AG10803 (cell line): ENCODE results near the gene USP47.

DNA sequence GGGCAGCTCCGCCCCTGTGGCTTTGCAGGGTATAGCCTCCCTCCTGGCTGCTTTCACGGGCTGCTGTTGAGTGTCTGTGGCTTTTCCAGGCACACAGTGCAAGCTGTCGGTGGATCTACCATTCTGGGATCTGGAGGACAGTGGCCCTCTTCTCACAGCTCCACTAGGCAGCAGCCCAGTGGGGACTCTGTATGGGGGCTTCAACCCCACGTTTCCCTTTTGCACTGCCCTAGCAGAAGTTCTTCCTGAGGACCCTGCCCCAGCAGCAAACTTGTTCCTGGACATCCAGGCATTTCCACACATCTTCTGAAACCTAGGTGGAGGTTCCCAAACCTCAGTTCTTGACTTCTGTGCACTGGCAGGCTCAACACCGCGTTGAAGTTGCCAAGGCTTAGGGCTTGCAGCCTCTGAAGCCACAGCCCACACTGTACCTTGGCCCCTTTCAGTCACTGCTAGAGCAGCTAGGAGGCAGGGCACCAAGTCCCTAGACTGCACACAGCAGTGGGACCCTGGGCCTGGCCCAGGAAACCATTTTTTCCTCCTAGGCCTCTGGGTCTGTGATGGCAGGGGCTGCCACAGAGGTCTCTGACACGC, 159.2 kb downstream of the SBF2 start:
- RRBS: no CpG with 5 or more reads among the region's 7 CpGs

DNA sequence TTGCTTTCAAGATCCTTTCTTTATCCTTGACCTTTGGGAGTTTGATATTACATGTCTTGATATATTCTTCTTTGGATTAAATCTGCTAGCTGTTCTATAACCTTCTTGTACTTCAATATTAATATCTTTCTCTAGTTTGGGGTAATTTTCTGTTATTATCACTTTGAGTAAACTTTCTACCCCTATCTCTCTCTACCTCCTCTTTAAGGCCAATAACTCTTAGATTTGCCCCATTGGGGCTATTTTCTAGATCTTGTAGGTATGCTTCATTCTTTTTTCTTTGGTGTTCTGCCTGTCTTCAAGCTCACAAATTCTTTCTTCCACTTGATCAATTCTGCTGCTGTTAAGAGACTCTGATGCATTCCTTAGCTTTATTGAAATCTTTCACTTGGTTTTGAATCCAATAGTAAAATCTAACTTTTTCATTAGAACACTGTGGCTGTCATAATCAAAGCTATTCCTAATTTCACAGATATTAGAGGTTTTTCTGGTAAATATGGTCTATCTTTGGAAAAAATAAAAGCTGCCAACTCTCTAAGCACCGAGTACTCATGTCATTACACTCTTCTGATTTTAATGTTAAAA, 113.4 kb downstream of the SBF2 start:
- RRBS: no CpG with 5 or more reads among the region's 1 CpG

DNA sequence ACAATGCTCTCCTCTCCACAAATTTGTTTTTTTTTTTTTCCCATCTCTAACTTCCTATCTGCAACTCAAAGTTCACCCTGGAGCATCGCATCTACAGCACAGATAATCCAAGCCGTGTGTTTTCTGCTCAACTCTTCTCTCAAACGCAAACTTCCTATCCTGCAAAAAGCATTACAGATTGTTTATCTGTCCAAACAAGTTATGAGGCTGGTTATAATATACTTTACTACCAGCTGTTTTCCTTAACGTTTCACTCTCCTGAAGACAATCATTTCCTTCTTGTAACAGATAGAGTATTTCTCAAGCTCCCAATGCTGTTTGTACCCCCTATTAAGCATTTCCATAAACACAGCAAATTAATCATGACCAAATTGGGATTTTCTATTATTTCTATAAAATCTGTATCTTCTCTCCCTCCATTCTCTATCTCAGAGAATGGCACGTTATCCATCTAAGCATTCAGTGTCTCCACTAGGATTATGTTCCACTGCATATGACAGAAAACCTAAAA, 84.7 kb downstream of the SBF2 start:
- RRBS: no CpG with 5 or more reads among the region's 5 CpGs

DNA sequence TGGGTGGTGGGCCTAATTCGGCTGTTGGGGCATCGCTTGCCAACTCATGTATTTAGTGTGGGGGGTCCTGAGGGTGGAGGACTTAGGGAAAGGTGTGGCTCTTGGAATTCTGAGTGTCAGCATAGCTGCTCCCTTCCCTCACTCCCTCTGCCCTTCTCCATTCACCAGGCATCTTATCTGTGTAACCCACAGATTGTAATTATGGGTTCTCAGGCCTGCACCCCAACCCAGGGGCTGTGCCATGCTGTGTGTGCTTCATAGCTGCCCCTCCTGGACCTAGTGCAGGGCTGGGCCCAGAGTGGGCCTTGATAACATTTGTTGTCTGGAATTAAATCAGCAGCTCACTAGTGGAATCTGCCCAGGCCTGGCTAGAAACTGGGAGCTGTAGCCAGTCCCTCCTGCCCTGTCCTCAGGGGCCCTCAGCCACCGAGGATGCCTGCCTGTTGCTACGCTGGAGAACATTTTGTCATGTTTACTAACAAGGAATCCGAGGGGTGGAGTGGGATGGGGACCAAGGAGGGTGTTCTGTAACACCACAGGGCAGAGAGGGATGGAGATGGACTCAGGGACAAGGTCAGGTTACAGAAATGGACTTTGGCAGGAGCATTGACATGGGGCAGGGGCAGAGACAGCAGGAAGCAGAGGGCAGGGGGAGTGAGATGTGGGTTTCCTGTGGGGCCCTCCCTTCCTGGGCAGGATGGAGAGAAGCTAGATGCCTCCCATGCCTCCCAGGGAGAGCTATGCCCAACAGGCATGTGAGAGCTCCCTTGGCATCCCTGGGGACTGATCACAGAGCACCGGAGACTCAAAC, 46.0 kb upstream of the AMPD3 start:
- RRBS: no CpG with 5 or more reads among the region's 6 CpGs

DNA sequence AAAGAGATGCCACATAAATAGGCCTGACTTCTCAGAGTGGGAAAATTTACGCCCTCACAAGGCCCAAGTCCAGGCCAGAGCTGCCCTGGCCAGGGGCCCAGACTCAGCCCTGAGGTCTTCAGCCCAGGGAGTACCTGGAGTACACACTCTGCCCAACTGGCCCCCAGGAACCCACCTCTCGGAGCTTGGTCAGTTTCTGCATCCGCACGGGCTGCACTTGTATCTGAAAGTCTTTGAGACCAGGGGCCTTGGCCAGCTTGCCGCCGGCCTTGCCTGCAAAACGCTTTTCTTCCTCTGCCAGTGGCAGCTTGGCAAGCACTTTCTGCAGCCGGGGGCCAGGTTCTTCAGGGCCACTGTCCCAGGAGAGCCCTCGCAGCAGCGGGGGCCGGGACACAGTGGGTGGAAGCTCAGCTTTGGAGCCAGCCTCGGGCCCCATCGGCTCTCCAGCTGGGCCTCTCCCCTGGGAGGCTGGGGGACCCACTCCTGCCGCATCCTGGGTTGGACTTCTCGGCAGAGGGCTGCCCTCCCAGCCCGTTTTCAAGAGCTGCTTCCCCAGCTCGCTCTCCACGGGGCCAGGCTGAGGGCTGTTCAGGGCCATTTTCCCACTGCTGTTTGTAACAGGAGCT, 57.4 kb upstream of the LYVE1 start:
- RRBS: 26% methylated on average over 6 of the region's 18 CpGs

DNA sequence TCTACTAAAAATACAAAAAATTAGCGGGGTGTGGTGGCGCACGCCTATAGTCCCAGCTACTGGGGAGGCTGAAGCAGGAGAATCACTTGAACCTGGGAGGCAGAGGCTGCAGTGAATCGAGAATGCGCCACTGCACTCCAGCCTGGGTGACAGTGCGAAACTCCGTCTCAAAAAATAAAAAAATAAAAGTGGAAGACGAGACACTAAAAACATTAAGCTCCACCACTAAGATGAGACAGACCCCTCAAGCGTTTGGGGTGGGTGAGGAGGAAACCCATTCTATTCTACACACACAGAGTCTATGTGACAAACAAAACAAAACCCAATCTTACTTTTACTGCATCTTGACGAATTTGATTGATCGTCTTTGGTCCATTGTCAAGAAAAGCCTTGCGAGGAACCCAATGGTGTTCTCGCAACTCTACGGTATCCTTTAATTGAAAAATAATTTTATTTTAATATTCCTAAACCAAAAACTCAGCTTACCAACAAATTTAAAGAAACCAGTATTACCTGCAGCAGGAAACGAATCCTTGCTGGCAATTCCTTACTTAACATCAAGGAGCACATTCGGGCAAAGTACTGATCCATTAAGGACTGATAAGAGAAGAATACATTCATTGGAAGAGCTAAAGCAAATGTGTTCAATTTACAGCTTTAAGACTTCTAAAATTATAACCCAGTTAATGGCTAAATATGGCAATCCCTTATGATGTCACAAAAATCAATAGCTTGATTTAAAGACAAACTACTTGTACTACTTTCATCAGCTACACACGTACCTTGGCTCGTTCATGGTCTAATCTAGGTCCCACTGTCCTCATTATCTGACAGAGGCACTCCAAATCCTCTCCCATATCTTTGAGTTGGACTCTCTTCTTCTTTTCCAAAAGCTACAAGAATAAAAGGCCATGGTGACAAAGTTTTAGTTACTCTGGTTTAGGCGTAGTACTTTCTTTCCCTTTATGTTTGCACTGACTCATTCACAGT, 5.7 kb downstream of the EIF4G2 start:
- RRBS: no CpG with 5 or more reads among the region's 19 CpGs

DNA sequence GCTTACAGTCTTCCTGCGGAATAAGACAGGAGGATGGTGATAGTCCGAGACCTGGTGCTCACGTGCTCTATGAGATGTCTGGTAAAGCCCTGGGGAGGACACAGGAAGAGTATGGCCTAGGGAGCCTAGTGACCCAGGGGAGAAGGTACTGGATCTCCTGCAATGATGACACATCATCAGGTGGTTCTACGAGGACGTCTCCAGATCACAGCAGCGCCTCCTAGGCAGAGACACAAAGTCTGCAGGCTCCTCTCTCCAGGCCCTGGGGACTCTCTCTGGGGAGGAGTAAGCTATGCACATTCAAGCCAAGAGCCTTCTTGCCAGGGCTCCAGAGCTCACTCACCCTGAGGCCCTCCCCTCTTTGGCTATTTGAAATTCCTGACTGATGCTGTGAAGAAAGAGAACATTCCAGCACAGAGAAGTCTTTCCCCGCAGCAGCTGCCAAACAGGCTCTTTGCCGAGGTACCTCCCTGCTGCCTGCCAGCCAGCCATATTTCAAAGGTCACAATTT, 205.0 kb downstream of the CSNK2A3 start:
- RRBS: no CpG with 5 or more reads among the region's 8 CpGs

- RRBS: no CpG with 5 or more reads among the region's 7 CpGs
Observed at GRCh38 chr11:11535384-11536291, 86.2 kb downstream of the GALNT18 start.

- RRBS: 2% methylated on average over 10 of the region's 59 CpGs
Observed at GRCh38 chr11:11841608-11842268, at the start of gene USP47. TSS of gene USP47 (plus strand) at chr11:11841972.

GRCh38 chr11:11963506-11964360, 44.7 kb downstream of the DKK3 start:
- RRBS: no CpG with 5 or more reads among the region's 4 CpGs

DNA sequence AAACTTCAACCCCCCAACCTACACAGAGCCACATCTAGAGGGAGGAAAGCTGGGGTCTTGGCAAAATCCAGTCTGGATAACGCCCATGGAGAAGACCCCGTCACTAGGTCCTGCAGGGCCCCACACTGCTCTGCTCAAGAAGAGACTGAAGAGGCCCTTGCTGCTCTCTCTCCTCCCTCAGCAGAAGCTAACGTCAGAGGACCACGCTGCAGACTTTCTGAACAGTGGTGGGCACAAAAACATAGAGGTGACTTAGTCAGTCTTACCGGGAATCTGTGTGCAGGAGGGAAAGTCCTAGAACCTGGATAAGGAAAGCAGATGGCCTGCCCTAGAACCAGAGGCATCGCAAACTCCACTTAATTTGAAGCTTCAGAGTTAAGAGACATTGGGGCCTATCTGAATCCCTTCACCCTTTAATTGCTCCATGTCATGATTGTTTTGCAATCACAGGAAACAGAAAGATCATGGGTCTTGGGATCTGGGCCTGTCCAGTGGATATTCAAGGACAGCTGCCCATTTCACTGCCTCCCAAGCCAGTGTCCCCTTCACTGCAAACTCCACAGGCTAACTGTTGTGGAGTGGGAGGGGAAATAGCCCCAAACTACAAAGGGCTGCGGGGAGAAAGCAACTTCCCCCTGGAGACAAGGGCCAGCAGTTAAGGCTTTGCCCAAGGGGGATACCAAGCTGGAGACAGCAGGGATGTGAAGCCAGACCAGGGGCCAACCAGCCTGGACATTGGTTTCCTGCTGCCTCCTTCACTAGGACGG, 1.7 kb downstream of the DKK3 start:
- RRBS: no CpG with 5 or more reads among the region's 8 CpGs

DNA sequence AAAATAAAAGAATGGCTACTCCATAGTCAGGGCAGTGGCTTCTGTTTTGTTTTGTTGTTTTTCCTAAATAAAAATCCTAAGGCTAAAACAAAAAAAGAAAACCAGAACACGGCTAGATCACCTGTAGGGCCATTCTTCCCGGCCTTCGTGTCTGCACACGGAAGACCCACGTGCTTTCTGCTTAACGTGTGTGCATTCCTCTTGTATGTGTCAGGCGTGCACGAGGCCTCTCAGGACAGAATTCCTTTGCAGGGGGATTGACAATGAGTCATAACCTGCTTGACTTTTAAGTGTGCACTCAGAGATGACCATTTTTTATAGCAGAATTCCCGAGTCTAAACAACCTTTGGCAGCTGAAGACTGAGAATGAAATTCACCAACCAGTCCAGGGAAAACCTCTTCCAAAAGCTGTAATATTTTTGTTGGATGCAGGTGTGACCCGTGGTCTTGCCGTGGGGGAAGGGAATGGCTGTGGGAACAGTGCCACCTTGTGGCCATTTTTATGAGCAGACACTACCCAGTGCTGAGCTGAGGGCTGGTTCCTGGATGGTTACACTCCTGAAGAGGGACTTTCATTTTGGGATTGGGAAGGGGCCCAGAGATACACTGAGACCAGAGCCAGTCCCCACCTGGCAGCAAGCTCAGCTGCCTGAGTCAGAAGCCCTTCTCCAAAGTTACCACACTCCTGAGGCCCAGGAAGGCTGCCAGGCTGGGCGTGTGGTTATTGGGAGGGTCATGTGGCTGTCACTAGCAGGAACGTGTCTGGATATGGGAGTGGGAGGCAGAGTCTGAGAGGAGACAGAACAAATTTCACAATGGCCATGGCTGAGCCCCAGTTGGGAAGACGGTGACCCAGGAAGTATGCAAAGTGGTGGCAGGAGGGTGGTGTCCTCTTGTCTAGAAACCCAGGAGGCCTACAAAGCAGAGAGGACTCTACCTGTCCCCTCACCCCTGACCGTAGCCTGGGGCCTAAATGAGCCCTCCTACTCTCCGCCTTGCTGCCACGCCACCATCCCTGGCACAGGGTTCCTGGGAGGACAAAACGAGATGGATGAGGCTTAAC, 35.8 kb upstream of the DKK3 start:
- RRBS: no CpG with 5 or more reads among the region's 18 CpGs

DNA sequence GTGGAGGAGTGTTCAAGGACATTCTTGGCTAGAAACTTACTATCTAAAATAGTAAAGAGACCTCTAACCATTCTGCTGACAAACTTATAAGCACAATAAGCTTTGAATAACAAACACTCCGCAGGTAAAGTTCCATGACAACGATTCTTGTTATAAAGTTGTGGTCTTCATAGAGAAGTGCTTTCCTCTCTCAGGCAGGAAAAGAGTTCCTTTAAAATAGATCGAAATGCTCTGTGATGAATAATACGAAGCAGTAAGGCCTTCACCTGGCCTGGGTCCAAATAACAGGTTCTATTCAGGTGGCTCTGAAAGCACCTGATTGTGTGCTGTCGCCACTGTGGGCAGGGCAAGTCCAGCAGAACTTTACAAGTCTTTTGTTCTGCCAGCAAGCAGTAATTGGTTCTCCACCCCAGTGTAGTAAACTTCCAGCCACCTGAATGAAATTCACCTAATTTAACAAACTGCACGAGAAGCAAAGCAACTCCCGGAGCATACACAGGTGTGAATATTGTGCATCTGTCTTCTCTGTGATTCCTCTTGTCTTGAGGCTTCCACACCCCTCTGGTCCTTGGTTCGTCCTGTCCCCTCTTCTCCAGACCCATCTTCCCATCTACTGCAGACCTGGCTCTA, 15.1 kb upstream of the MICAL2 start:
- RRBS: no CpG with 5 or more reads among the region's 8 CpGs

DNA sequence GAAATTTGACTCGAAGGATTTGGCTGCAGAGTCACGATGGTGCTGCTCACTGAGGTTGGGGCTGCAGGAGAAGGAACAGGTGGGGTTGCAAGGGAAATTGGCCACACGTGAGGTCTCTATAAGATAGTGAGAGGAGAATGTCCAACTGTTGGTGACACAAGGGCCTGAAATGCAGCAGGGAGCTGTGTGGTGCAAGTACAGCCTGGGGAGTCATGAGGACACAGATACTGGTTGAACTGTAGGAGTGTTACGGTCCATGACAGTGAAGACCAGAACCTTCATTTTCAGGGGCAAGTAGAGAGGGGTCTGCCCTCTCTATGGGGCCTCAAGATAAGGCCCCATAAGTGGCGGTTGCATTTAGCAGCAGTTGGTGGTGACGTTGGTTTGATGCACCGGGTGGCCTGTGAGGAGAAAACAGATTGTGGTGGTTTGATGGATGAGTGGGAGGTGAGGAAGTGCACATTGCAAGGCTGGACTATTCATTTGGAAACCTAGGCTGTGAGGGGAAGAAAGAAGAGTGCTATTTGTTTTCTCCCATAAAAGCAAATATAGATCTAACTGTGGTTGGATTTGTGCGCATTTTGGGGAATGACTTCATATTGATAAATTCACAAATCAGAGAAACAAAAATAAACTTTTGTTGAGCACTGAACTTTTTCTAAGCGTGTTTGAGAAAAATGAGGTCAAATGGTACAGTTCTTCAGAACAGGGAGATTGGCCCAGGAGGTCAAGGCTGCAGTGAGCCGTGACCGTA, 39.4 kb downstream of the MICAL2 start:
- RRBS: no CpG with 5 or more reads among the region's 11 CpGs

DNA sequence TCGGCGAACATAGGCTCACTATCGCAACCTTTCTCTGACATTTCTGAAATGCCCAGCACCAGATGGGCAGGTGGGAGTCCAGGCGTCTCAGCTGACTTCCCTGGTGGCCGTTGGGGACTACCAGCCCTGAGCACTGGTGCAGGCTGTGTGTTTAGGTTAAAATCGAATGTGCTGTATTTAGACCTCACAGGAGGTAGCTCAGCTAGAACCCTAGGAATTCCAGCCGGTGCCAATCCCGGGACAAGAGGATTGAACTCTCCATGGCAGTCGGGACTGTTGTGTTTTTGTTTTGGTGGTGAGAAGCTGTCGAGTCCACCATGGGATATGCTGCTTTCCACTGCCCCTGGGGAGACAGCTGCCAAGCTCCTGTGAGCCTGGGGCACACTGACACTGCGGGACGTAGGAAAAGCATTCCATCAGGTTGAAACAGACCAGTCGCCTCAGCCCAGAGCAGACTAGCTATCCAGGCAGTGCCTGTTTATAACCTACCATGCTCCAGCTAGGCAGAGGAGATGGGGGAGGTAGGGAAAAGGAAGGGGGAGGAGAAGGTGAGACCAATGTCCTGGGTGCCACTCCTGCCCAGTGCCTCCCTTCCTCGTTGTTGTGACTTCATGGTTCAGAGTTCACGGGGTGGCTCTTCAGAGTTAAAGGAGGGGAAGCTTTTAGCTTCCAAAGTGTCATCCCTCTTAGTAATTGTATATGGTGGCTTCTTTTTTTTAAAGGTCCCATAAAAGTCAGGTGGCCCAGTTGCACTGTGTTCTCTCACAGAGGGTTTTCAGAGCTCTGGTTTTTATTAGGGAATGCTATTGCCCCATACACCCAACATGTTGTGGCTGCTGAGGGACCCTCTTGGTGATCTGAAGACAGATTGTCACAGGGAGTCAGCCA, 53.0 kb downstream of the MICAL2 start:
- RRBS: no CpG with 5 or more reads among the region's 15 CpGs

GRCh38 chr11:12200679-12201664, 90.6 kb downstream of the MICAL2 start:
- RRBS: no CpG with 5 or more reads among the region's 17 CpGs

DNA sequence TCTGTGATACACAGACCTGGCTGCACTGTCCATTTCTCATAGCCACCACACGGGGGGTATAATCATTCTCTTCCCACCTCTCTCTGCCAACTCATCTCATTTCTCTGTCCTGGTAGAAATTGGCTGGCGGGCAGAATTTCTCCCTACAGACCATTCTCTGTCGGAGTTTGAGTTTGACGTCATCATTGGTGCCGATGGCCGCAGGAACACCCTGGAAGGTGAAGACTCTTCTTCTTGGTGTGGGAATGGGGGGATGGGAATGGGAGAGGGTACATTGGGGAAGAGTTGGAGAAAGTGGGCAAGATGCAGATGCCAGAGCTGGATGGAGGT, 99.0 kb downstream of the MICAL2 start:
- RRBS: no CpG with 5 or more reads among the region's 6 CpGs

DNA sequence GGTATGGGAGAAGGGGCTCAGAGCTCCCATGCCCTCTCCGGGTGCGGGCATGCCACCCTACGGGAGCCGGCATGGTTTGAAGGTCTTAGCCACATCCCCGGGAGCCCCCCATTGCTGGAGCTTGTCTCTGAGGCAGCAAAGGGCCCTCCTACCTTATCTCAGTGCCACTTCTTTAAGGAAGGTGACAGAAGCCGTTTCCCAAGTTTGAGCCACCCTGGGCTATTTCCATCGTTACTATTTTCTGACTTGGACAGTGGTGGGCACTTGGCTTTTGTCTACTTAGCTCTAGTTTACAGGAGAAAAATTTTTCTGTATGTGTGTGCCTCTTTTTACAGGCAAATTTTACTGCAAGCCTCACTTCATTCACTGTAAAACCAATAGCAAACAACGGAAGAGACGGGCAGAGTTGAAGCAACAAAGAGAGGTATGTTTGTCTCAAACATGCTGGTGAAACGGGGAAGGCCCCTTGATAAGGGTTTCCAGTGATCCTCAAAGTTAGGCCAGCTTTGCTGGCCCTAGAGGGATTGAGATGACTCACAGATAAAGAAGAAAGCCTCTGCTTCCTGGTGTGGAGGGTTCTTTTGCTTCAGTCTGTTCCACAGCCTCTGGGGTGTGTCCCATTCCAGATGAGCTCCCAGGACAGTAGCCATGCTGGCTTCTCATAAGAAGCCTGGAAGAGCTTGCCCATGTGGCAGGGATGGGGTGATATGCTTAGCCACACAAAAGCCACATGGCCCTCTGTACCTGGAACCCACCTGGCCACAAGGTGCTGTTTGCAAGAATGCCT, 119.0 kb upstream of the PARVA start:
- RRBS: no CpG with 5 or more reads among the region's 10 CpGs

DNA sequence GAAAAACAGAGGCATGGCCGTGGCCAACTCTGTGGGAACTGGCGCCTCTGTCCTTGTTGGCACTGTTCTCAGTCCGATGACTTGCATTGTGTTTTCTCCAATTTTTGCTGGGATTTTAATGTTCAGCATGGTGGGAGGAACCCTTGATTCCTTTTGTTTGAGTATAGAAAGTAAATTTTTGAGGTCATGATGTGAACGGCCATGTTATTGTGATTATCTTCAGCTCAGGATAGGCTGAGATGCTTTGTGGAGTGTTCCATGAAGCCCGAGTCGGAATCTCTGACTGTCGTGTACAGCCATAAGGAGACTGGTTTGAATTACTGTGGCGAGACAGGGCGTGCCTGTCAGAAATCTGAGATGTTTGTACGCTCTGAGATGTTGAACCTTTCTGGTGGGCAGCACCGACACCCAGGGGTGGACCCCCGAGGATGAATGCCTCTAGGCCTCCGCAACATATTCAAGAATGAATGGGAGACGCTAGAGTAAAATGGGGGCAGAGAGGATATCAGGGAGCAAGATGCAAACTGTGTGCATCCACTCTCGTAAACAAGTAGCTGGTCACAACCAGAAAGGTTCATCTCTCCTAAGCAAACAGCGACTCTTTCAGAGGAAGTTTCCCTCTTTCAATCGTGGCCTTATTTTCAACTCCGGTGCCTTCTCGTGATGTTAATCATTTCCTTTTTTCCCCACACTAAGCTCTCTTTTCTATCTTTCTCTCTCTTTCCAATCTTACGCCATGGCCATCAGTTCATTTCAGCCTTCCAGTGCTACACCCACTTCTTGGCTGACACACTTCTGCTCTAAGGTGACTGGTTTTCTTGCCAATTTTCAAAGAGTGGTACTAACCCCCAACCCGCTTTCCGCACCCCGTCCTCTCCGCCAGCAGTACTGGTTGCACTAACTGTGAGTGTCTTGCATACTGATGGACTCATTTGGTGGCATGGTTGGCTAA, 115.4 kb upstream of the PARVA start:
- RRBS: no CpG with 5 or more reads among the region's 24 CpGs

DNA sequence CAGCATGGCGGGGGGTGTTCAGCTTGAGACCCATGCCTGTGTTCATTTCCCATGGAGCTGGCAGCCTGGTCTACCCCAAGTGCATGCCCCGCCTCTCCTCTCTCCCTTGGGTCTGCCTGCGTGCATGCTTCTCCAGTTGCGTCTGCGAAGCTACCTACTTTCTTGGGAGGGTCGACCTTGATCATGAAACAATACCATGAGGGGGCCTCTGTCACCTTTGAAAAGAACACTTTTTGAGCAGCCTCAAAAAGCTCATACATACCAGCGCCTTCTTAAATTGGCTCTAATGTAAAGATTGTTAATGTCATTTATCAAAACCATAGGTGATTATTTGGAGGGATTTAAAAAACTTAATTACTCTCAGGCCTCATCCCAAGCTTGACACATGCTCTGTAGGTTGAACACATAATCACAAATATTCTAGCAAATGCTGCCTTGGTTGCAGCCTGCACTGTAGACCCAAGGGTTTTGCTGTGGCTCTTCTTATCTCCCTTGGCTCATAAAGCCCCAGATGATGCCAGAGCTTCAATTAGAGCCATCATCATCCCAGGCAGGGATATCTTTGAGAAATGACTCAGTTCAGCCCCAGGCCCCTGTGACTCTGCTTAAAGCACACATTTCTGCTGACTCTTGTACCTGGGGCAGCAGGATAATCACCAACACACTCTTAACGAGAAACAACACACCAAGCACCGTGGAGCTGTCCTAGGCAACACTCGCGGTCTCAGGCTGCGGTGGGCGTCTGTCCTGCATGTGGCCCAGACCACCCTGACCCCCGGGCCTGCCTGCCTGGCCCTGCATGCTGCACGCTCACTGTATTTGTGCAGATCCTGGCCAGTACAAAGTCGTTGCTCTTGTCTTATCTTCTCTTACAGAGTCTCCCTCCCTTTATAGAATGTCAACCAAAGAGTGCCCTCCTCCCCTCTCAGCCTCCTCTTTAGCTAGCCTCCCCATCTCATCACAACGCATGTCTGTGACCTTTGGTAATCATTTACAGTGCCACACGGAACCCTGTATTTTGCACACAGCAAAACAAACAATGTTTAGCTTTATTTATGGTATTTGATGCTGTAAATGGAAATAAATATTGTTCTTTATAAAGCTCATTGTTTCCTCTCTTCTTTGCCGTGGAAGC, 114.3 kb upstream of the PARVA start:
- RRBS: no CpG with 5 or more reads among the region's 19 CpGs